Neural progenitor cell (in vitro differentiated cells): ENCODE results near the genes ATP4B and C13orf46.

DNA sequence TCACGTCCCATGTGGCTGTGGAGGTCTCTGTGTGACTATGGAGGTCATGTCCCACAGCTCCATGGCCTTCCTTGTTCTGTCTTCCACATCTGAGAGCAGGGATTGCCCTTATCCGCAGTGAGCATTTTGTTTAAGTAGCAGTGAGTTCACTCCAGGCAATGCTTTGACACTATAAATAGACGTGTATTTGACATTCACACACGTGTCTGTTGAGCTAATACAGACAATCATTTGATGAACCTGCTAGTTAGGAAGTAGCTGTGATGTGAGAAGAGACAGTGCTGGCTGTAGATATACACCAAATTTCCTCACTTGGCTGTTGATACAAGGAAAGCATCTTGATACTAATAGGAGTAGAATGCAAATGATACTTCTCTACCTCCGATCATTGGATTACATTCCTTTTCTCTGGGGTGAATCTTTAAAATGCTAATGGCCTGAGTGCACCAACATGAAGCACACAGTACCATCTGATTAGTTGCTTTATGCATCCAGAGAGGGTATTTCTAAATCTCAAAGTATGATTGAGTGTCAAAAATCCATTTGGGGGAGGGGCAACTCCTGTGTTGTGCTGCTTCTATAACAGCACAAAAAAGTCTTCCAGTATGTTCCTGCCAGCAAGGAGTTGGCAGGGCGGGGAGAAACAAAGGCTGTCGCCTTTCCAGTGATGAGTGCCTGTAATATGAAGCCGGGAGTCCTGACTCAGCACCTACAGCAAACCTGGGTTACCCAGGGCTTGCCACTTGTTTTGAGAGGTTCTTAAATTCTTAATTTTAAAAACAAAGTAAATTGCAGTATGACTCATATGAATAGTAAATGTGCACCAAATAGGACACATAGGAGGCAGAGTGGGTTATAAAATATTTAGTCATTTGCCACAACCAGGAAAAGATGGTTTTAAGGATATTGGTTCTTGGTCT is 7.0 kb downstream of the CUL4A start:
- RAMPAGE, long total RNA: no peak

DNA sequence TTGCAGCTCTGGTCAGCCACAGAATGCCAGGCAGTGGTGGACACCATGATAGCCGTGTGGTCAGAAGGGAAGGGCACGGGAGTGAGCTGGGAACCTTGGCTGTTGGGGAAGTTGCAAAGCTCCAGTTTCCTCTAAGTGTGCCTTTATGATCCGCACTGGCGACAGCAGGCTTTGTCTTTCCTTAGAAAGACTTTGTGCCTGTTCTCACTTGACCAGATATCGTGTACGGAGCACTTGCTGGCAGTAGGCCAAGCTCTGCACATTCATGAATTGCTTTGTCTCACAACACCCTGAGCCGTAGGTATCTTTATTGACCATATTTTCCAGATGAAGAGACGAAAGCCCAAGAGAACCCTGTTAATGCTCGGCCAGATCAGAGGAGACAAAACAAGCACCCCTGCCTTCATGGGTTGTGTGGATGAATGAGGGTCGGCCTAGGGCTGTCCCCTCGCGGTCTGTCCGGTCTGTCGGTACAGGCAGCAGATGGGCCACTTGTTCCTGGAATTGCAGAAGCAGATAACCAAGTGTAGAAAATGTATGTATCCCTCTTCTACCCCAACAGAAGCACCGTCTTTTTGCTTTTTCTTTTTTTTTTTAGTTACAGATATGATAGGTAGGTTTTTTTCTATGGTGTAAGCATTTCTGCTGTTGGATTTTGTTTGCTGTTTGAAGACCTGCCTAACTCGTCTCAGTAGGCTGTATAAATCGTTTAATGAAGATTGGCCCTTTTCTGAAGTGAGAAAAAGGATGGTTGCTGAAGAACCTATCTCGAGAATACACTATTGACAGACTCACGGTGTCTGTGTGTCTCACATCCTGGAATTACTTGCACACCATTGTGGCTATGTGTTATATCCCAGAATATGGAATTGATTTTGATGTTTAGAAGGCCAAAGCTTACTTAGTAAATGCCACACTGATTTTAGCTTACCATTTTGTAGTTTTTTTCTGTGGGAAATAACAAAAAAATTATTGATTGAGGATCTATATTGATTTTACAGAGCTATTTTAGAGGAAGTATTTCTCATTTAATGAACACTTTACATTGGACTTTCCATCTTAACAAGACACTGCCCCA is 15.4 kb downstream of the CUL4A start:
- RAMPAGE, long total RNA: no peak

- RAMPAGE, long total RNA: no peak
These were observed 32.8 kb upstream of the LAMP1 start for GRCh38 chr13:113264135-113264671.

DNA sequence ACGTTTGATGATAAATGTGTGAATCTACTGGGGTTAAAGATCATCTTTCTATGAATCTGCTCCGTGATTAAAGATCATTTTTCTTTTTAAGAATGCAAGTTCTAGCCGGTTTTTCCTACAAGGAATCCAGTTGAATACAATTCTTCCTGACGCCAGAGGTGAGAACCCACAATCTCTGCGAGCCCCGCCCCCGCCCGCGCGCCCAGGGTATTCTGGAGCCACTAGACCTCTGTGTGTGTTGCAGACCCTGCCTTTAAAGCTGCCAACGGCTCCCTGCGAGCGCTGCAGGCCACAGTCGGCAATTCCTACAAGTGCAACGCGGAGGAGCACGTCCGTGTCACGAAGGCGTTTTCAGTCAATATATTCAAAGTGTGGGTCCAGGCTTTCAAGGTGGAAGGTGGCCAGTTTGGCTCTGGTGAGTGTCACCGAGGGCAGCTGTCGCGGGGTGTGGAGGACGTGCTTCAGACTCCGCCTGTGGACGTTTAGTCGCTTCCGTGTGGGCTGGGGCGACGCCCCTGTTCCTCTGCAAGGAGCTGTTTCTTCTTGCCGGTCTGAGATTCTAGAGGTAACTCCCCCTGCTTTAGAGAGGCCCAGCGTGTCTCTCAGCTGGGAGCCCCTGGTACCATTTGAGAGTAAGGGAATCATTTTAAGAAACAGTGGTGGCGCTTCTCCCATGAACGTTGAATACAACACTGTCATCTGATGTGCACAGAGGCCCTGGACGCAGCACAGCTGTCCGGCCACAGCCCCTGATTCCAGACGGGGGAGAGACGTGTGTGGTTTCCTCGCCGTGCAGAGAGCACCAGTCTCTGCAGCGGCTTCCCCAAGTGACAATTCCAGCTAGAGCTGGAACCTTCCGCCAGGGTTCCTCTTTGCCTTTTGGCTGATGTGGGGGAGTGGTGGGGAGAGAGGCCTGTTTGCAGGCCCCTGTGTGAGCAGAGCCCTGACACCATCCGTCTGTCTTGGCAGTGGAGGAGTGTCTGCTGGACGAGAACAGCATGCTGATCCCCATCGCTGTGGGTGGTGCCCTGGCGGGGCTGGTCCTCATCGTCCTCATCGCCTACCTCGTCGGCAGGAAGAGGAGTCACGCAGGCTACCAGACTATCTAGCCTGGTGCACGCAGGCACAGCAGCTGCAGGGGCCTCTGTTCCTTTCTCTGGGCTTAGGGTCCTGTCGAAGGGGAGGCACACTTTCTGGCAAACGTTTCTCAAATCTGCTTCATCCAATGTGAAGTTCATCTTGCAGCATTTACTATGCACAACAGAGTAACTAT is 24.7 kb downstream of the LAMP1 start:
- RAMPAGE, long total RNA: no peak

- RAMPAGE, long total RNA: no peak
These were observed 16.0 kb upstream of the GRTP1 start for GRCh38 chr13:113379938-113380316.

GRCh38 chr13:113393068-113393657 is 29.2 kb upstream of the GRTP1 start:
- RAMPAGE, long total RNA: no peak

GRCh38 chr13:113405822-113406779 is 42.2 kb upstream of the GRTP1 start:
- RAMPAGE, long total RNA: no peak

DNA sequence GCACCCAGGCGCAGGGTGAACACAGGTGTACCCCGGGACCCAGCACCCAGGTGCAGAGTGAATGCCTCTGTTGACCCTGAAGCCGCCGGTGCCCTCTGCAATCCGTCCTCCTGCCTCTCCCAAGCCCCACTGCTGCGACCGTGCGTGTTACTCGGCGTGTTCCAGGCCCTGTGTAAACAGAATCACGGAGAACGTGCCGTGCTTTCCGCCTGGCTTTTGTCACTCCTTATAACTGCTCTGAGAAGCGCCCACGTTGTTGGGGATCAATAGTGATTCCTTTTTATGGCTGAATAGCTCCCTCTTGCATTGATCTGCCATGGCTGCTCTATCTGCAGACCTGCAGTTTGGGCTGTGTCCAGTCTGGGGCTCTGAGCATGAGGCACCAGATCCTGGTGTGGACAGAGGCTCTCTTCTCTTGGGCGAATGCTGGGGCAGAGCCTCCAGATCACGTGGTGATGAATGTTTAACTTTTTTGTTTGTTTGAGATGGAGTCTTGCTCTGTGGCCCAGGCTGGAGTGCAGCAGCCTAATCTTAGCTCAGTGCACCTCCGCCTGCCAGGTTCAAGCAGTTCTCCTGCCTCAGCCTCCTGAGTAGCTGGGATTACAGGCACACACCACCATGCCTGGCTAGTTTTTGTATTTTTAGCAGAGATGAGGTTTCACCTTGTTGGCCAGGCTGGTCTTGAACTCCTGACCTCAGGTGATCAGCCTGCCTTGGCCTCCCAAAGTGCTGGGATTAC is 15.8 kb downstream of the ADPRHL1 start:
- RAMPAGE, long total RNA: no peak

- RAMPAGE, long total RNA: no peak
These were observed 4.4 kb downstream of the ADPRHL1 start for GRCh38 chr13:113448529-113449722.

DNA sequence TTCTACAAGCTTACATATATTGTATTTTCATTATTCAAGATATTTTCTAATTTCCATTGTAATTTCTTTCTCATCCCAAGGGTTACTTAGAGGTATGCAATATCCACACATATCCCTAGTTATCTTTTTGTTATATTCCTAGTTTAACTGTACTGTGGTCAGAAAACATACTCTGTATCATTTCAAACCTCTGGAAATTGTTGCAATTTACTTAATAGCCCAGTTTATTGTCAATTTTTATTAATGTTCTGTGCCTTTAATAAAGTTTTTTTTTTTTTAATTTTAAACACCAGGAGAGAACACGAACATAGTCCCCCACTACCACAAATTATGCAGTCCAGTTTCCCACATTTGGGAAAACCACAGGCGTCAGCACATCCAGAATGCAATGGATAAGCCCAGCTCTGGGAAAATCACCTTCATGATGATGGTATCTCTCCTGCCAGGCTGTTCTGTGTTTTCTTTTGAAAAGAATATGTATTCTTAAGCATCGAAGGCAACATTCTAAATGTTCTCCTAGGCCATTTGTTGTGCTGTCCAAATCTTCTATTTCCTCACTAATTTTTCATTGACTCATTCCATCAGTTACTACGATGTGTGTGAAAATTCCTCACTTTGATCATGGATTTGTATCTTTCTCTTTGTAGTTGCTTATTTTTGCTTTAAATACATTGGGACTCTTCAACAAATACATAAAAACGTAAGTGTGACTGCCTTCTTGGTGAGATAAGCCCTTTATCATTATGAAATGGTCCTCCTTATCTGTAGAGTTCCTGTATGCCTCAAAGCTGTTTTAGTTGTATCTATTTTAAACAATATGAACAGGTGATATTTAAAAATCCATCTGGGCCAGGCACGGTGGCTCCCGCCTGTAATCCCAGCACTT is 11.6 kb downstream of the DCUN1D2 start:
- RAMPAGE, long total RNA: no peak

- RAMPAGE, long total RNA: no peak
These were observed 1.0 kb downstream of the DCUN1D2 start for GRCh38 chr13:113489046-113490326.

DNA sequence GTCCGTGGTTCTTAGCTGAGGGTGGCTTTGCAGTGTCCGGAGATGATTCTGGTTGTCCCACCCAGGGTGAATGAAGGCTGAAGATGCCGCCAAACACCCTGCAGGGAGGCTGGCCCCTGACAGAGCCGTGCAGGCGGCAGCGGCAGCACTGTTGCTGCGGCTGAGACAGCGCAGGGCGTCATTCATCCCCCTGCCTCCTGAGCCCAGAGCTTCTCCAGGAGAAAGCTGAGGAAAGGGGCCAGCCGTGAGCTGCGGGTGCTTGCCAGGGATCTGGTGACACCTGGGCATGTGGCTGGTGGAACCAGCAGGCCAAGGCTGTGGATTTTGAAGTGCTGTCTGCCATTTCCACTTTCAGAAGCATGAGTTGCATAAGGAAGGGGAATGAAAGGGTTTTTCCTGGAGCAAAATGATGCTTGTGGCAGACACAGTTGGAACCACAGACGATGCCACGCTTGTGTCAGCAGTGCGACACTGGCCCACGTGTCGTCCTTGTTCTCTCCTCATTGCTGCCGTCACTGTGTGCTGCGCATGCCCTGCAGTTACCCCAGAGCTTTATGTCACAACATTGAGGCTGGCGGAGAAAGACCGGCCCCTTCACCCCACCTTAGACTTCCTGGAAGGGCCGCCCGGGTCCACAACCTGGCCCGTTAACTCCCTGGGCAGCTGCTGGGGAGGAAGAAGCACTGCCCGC is 22.6 kb downstream of the TFDP1 start:
- RAMPAGE, long total RNA: no peak

DNA sequence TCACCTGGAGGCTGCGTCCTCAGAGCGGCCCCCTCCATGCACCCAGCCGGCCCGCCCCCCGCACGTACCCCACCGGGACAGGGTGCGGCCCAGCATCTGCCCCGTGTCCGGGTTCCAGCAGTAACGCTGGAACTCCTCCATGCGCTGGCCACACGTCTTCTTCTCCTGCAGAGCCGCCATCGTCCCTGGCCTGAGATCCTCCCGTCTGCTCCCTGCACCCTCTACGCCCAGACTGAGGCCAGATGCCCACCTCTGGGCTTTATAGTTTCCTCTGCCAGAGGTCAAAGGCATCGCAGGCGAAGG is at the start of gene ATP4B:
TSS of gene ATP4B (minus strand) at position 234 of the 303 bp plus-strand sequence.
- RAMPAGE, long total RNA: no peak

DNA sequence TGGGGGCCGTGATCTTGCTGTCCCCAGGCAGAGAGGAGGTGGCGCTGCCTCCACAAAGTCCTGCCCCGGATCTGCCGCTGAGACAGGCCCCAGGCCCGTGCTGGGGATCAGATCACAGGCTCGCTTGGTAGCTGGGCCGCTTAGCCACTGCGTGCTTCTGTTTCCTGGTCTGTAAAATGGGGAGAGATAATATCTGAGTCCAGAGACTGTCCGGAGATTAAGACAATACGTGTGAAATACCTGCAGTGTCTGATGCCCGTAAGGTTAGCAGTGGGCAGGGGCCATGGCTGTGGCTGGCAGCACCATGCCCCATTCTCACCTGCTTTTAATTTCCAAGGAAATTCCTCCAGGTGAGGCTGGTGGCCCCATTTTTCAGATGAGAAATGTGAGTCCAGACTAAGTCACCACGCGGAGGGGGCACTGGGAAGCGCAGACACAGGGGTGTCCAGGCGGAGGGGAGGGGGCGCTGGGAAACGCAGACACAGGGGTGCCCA is 3.3 kb downstream of the GRK1 start:
- RAMPAGE, long total RNA: no peak

- RAMPAGE, long total RNA: no peak
These were observed 45.4 kb downstream of the GAS6 start for GRCh38 chr13:113818414-113818861.

DNA sequence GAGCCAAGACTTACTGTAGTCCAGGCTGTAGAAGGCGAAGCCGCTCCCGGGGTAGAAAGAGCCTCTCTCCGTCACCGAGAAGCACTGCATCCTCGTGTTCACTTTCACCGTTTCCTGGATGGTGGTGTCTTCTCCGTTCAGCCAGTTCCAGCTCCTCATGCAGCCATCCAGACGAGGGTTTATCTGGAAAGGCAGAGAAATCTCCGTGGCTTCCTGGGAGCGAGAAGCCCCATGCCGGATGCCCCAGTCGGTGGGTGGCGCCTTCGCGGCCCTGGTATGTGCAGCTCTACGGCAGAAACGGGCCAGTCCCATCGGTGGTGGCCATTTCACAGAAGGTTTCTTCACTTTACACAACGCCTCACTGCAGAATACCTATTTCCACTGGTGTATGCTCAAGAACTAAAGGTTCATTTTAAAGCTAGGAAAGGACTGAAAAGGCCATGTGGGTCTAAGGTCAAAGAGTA is 36.9 kb downstream of the GAS6 start:
- RAMPAGE, long total RNA: no peak

- RAMPAGE, long total RNA: no peak
These were observed 8.5 kb downstream of the GAS6 start for GRCh38 chr13:113855283-113855899.

GRCh38 chr13:113863419-113863815 is 459 bp downstream of the GAS6 start:
- RAMPAGE, long total RNA: no peak

GRCh38 chr13:113973945-113974435 is at the start of gene C13orf46:
Gene C13orf46, minus strand, starts transcription at chr13:113974076.
- RAMPAGE, long total RNA: no peak

GRCh38 chr13:114032036-114032518 is 58.2 kb upstream of the C13orf46 start:
- RAMPAGE, long total RNA: no peak